Hair follicular keratinocyte (primary cell): ENCODE measurements around a stretch of chr21.

- RAMPAGE, long total RNA, result no peak
Observed at GRCh38 chr21:41322046-41322636, 5.5 kb downstream of the FAM3B start.

- RAMPAGE, long total RNA, result no peak
Observed at GRCh38 chr21:41360318-41361253, 1.2 kb upstream of the MX2 start.

GRCh38 chr21:41369951-41370199 lies 8.0 kb downstream of the MX2 start:
- RAMPAGE, long total RNA, result no peak

- RAMPAGE, long total RNA, result no peak
Observed at GRCh38 chr21:41370370-41370820, 8.6 kb downstream of the MX2 start.

DNA sequence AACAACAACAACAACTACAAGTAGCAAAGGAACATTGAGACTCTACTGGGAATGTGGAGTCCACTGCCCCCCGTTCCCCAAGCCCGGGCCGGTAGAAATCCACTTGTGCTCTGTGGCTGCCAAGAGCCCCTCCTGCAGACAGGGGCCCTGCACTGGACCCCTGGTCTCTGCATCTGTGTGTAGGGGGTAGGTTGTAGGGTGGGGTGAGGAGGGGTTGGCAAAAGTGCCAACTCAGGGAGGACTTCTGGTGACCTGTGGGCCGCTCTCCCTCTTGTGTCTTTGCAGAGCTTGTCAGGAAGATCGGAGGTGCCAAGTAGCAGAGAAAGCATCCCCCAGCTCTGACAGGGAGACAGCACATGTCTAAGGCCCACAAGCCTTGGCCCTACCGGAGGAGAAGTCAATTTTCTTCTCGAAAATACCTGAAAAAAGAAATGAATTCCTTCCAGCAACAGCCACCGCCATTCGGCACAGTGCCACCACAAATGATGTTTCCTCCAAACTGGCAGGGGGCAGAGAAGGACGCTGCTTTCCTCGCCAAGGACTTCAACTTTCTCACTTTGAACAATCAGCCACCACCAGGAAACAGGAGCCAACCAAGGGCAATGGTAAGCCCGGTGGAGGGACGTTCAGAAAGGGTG lies 14.8 kb downstream of the MX2 start:
- RAMPAGE, long total RNA, result no peak

DNA sequence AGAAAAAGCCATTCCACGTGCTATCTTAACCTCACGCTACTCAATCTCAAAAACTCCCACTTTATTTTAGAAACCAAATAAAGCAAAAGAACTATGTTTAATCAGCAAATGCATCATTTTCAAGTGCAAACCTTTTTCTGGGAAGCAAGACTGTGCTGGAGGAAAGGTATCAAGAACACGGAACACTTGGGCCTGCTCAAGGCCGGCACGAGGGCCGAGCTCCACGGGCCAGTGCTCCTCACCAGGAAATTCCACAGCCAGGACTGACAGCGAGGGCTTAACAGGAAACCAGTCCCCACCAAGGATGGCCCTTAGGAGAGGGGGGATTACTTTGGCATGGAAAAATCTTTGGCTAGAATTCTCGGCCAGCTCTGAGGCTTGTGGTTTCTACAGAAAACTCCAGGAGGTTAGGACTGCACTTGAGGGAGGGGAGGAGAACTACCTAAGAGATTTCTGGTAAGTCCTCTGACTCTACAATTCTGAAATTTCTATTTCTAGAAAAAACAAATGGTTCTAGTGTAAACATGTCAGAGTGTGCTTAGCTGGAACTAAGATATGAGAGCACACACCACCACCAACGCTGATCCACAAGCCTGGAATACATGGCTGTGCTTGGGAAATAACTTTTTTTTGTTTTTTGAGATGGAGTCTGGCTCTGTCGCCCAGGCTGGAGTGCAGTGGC lies 22.1 kb downstream of the TMPRSS2 start:
- RAMPAGE, long total RNA, result no peak

DNA sequence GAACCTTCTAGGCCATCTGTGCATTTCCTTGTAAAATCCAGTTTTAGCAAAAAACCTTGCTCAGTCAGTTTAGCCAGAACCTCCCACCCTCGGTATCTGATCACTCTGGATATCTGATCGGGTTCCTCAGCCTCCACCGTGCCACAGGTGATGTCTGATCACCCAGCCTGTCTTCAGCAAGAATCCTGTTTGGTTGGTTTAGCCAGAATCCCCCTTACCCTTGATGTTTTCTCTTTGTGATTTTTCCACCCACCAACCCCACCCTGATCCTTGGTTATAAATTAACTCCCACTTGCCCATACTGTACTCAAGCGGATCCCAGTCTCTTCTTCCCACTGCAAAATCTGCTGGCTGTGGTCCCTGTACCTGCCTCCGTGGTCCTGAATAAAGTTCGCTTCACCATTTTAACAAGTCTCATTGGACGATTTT lies 8.6 kb downstream of the TMPRSS2 start:
- RAMPAGE, long total RNA, result no peak

DNA sequence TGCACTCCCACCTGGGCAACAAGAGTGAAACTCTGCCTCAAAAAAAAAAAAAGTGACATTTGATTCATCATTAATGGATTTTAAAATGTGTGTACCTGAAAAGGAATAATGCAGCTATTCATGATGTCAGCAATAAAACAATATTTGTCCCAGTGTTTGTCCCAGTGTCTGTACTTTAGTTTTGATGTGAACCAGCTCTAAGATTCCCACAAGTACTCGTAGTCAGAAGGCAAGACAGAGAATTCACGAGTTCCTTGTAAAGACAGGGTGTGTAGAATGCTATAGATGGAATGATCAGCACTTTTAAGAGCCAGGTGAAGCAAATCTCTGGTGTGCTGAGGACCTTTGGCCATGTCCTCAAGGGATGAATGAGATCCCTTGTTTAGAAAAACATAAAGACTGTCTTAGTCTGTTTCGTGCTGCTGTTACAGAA lies 11.9 kb upstream of the TMPRSS2 start:
- RAMPAGE, long total RNA, result no peak

GRCh38 chr21:41566502-41567208 lies 58.7 kb upstream of the TMPRSS2 start:
- RAMPAGE, long total RNA, result no peak

DNA sequence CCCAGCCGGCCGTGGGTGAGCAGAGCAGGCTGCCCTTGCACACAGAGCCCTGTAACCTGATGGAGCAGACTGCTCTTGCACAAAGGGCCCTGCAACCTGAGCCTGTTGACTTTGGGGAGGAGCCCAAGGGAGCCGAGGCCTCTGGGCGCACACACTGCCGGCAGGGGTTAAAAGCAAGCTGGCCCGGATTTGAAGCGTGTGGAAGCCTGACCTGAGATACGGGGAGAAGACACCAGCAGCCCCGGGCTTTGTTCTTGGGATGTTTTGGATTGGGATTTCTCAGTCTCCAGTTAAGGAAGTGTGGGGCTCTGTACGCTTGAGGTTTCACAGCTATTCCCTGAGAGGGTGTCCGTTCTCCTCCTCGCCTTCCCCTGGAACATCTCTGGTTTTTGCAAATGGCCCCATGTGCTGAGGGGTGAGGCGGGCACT lies 97.7 kb upstream of the TMPRSS2 start:
- RAMPAGE, long total RNA, result no peak

- RAMPAGE, long total RNA, result no peak
Observed at GRCh38 chr21:41607142-41607449, 99.1 kb upstream of the TMPRSS2 start.

DNA sequence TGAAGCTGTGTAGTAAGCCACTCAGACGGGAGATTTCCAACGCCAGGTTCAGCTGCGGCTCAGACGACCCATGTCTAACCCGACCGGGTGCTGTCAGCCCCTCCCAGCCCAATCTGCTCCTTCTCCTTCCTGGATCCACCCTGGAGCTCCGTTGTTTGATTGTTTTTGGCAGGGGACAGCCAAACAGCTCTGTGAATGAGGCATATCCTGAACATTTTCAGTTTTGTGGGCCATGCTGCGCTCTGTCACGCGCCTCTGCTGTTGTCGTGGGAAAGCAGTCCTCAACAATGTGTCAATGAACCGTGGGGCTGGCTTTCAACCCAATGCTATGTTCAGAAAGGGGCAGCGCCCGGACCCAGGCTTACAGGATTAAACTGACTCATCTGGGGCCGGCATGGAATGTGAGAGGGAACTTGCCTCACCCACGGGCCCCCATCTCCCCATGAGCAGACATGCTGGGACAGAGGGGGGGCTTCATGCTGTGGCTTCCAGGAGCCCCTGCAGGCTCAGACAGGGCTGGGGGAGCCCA lies 101.9 kb downstream of the RIPK4 start:
- RAMPAGE, long total RNA, result no peak

GRCh38 chr21:41680923-41681963 lies 85.6 kb downstream of the RIPK4 start:
- RAMPAGE, long total RNA, result no peak

DNA sequence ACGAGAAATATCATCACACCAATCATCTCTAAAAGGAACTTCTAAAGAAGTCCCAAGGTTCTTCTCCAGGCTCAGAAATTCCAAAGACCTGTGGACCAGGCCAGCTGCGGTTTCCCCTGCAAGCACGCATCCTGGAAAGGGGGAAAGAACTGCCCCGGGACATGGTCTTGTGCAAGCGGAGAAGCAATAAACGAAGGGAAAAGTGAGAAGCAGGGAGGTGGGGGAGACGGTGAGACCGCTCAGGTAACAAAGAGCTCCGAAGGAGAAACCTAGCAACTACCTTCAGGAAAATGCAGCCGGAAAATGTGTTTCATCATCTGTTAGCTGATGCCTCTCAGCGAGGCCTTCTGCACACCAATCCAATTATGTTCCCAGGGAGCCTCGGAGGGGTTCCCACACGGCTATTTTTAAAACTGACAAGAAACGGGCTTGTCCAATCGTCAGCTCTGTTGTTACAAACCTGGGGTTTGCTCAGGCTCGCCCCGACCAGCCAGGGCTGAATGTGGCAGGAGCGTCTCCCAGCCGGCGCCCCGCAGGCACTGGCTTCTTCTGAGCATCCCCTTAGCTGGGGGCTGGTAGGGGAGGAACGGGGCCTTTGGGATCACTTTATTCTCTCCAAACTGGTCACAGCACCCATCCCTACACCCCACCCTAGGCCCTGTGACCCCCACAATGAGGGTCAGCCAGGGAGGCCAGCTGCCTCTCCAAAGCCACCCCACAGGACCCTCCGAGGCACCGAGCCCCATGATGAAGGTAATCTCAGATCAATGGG lies 3.4 kb downstream of the RIPK4 start:
- RAMPAGE, long total RNA, result no peak

DNA sequence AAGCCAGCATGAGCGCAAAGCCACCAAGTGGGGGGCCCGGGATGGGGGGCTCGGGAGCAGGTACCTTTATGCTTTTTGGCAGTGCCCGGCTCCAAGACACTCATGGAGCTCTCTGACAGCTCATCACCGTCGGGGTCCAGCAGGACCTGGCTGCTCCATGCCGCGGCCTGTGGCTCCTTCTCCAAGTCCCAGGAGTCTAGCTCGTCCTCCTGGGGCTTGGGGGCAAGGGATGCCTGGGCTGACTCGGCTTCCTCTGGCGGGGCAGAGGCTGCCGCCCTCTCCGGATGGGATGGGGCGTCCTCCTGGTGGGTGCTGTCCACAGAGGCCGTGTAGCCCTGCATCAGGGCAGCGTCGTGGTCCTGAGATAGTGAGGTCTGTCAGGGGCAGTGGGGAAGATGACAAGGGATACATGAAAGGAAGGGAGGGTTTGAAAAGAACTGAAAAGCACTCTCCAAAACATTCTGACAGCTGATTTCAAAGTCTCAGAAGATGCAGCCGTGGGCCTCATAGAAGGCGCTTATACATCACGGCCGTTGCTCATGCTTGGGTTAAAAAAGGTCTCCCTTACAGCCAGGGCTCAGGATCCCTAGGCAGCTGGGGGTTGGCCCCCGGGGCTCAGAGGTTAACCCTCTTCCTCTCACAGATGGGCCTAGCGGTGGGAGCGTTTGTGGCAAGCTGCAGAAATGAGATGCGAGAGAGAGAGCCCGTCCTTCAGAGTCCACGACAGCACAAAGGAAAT lies 20.0 kb upstream of the PRDM15 start:
- RAMPAGE, long total RNA, result no peak

GRCh38 chr21:41953271-41953576 lies 594 bp downstream of the C2CD2 start:
- RAMPAGE, long total RNA, result no peak

DNA sequence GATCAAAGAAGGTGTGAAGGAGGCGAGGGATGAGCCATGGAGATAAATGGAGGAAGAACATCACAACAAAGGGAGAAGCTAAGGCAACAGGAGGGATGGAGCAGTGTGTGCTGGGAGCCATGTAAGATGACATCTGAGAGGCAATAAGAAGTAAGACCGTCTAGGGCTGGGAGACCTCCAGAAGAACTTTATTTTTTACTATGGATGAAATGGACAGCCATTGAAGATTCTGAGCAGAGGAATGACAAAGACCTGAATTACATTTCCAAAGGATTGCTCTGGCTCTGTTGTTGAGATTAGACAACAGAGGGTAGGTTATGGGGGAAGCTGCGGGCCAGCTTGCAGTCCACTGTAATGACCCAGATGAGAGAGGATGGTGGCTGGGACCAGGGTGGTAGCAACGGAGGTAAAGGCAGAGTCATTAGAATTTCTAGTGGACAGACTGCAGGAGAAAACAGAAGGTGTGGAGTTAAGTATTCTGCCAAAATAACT lies 10.4 kb downstream of the ZBTB21 start:
- RAMPAGE, long total RNA, result no peak

GRCh38 chr21:42000173-42000892 lies 9.8 kb downstream of the ZBTB21 start:
- RAMPAGE, long total RNA, result no peak

DNA sequence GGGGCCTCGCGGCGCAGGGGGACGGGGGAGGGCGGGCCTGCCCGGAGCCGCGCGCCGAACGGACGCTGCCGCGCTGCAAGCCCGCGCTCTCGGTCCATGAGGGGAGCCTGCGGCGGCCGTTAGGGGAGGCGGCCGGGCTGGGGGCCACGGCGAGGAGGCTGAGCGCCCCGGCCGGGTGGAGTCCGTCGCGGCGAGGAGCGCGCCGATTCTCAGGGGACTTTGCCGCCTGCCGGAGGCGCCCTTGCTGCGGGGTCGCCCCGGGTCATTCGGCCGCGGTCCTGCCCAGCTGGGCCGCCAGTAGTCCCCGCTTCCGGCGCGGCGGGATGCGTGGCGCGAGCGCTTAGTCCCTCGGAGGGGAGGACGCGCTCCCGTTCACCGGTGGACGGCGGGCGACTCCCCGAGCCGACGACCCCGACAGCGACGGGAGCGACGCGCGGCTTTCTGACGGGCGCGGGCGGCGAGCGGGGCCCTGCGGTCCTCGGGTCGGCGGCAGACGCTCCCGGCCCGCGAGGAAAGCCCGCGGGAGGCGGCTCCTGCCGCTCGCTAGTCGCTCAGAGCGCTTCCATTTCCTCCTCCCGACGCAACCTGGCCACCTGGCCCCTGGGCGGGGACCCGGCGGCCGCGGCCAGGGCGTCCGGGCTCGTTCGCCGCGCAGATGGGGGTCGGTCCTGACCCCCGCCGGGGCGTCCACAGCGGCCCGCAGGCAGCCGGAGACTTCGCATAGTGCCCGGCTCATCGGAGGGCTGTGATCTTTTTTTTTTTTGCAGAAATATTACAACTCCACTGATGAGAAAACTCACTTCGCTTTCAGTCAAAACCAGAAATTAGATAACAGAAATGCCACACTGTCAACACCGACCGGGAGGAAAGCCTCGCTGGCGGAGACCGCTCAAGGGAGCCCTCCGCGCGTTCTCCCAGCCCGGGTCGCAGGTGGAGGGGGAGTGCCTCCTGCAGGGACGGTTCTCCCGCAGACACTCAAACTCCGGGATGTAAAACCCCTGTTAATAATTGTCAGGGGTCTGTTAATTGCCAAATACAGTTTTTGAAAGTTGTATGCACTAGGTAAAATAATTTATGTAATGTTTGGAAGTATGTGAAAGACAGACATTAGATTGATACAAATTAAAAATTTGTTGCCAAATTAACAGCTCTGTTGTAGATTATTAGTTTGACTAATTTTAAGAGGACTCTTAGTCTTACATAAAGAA lies 698 bp upstream of the ZBTB21 start:
- RAMPAGE, long total RNA, result no peak

GRCh38 chr21:42058882-42059328 lies 12.2 kb upstream of the UMODL1 start:
- RAMPAGE, long total RNA, result no peak